Right cardiac atrium (tissue), 1 donor: ENCODE results near the gene NXPE3.

- PRO-cap, result no peak
Measured at GRCh38 chr3:99957448-99957987, 139.9 kb downstream of the CMSS1 start.

DNA sequence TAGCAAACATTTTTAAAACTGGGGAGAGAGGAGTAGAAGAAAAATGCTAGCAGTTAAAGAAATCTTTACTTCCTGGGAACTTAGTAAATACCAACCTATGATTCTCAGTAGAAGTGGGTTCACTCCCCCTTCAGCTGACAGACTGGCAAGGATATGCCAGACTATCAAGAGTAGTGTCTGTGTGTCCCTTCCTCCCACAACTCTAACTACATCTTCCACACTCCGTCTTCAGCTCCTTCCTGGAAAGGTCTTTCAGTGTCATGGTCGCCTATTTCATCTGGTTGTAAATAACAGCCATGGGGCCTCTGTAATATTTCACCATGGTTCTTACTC, 90.5 kb downstream of the FILIP1L start:
- PRO-cap, result no peak

DNA sequence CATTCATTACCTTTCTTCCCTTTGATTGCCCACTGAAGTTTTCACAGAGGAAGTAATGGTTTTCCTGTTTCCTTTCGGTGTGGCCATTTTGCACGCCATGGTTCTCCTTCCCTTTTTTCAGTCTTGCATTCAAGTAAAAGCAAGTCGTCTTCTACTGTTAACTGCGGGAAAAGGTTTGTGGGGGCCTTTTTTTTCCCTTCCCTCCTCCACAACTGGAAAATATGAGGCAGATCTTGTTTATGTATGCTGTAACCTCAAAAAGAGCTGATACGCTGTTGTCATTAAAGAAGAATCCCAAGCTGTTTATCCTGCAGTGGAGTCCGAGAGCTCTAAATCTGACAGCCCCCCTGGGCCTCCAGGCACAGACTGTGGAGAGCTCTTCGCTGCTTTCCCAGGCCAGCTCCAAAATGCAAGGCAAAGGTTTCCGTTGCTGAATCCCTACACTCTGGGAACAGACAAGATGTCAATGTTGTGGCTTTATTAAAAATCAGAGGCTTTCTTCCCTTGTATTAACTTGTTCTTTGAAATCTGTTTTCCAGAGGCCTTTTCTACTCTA, 40.3 kb downstream of the FILIP1L start:
- PRO-cap, result unidirectional peak, minus-strand start at position 368 of the sequence

DNA sequence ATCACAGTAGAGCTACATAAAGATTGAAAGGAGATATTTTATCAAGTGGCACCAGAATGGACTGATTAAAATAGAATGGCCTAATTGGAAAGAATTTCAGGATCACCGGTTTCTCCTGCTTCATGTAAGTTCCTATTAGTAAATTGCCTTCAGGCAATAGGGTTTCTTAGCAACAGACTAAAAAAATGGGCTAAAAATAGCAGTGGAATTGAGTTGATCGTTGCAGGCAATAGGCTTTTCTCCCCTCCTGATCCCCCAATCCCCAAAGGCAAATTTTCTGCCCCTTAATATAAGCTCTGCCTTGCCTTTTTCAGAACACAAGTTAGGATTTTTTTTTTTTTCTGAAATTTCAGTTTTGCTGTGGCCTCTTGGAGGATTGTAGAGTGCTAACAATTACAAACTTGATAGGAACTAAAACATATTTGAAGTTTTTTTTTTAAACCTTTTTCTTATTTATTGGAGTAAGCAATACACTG, 1.0 kb downstream of the LNP1 start:
- PRO-cap, result no peak

DNA sequence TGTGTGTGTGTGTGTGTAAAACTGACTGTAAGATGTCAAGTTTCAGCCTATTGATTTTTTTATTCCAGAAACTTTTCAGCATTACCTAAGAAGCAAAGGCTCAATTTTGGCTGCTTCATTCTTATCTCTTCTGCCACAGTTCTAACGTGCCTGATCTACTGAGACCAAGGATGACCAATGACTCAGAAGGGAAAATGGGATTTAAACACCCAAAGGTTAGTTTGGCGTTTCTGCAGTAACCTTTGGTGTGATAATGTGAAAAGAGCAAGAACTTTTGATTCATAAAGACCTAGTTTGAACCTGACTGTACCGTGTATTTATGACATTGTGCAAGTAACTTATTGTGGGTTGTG, 27.0 kb downstream of the TMEM45A start:
- PRO-cap, result no peak

DNA sequence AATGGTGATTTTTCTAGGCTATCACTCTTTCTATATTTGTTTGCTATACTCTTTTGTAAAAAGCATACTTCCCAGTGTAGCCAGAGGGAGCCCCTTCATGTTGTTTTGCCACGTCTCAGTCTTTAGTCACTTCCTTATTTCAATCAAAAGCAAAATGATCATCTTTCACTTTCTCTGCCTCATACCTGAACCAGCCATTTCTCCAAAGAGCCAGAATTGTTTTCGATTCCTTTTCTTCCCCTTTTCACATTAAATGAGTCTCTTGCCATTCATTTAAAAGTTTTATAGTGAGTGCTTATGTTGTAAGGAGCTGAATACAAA, 41.4 kb downstream of the ADGRG7 start:
- PRO-cap, result no peak

DNA sequence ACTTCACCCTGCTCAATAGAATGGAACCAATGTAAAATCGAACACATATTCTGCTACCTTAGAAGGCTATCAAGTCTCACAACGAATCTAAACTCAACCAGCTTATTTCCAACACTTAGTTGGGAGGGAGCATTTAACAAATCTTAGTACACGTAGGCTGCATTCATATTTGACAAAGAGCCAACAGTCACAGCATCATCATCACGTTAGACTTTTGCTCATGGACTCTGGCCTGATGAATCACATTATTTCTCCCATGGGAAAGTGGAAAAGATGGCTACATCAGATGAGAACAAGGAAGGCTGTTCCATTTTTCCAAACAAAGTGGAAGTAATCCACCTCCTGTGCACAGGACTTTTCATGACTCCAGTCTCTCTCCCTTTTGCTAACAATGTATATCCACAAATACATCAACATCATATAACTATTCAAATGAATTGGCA, 64.2 kb downstream of the ABI3BP start:
- PRO-cap, result no peak

GRCh38 chr3:101170378-101170680, 150.0 kb downstream of the IMPG2 start:
- PRO-cap, result no peak

- PRO-cap, result no peak
Measured at GRCh38 chr3:101640262-101641209, 36.4 kb downstream of the ZBTB11 start.

GRCh38 chr3:101685516-101685971, 974 bp downstream of the RPL24 start:
- PRO-cap, result no peak

DNA sequence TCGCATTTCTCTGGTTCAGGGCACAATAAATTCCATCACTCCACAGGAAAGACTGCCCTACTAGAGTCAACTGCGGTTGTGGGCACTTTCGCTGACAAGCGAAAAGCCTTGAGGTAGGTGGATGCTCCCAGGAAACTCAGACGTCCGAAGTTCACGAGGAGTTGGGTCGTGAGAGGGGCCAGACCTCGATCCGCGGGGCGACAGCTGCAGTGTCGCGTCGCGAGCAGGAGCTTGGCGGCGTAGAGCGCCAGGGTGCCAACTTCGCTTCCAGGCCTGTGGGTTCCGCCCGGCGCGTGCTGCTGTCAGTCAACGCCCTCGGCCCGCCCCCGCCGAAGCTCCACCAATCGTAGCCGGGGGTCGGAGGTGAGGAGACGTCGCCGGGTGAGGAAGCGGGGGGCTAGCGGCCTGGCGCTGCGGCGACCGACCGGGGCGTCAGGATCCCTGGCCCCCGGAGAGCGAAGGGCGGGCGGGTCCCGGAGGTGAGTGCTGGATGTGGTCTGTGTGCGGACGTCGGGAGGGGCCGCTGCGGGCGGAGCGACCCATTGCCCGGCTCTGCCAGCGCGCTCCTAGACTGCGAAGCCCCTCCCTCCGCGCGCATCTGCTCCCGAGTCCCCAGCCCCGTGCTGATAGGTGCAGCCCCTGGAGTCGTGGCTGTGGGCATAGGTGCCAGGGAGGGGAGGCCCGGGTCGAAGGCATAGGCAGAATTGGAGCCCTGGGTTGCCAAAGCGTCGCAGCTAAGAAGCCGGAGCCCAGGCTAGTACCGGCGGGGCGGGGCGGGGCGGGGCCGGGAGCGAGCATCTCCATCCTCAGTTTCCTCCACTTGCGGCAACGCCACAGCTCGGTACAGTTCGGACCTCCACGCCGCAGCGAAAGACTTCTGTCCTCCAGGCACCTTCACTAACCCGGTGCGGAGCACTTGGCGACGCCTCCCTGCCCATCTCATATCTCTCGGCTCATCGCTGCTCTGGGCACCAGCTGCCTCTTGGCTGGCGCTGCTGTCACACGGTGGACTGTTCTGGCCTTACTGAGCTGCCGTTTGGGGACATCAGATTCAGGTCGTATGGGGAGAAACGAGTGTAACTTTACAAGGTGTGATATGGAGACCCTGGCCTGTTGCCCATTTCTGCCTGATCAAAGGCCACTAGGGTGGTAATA, at the start of gene NXPE3:
TSS of gene NXPE3 (plus strand) at position 366 of the 1,155 bp plus-strand sequence.
- PRO-cap, result bidirectional peak, plus-strand start at position 366 of the sequence, minus-strand start at position 254 of the sequence; bidirectional peak, plus-strand start at position 819 of the sequence, minus-strand start at position 575 of the sequence; bidirectional peak, plus-strand start at position 971 of the sequence, minus-strand start at position 872 of the sequence

DNA sequence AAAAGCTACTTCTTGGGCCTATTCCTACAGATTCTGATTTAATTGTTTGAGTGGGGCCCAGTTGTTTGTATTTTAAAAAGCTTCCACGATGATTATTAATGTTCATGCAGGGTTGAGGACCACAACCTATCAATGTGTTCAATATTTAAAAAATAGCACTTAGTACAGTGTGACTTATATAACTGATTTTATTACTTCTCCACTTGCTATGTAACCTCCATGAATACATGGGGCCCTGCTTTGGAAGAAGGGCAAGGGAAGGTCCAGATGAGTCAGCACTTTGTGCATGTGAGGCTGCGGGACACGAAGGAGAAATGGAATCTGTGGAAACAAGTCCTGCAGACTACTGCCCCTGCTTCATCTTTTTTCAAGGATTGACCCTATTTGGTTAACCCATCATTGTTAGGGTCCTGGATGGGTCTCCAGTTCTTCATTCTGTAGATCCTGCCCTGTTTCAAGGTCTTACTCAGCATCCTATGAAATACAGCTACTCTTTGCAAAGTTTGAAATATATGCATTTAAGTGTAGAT, 1.6 kb downstream of the NXPE3 start:
- PRO-cap, result no peak

DNA sequence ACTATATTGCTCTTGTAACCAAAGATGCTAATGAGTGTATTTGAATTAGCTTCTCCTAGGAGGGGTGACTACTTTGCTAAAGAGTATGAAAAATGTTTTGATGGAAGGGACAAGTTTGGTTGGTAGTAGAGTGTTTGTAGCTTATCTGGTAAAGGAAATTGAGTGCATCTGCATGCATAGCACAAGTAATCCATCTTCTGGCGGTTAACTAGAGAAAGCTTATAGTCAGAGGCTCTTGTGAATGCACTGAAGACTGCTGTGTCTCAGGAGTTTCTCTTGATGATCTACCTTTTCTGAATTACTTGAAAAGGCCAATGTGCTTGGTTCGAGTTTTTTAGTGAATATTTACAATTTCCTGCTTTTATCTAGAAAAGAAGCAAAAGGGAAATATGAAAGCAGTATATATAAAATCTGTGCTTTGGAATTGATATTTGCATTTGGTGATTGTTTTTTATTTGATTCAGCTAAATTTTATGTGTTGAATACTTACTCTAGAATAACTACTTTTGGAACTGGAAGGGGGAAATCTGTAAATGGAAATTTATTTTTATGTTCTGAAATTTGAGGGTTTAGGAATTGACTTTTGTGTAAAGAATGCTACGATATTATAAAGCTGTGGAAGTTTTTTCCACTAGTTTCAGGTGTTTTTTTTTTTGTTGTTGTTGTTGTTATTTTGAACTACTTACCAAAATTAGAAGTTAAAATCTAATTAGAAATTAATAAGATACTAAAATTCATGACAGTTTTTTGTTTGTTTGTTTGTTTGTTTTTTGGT, 26.9 kb upstream of the NFKBIZ start:
- PRO-cap, result no peak

- PRO-cap, result no peak
Measured at GRCh38 chr3:101852819-101853019, 3.4 kb downstream of the NFKBIZ start.

GRCh38 chr3:101888652-101889085, 39.4 kb downstream of the NFKBIZ start:
- PRO-cap, result no peak

GRCh38 chr3:101941138-101941735, 91.9 kb downstream of the NFKBIZ start:
- PRO-cap, result no peak

- PRO-cap, result no peak
Measured at GRCh38 chr3:102114592-102115012, 265.3 kb downstream of the NFKBIZ start.

- PRO-cap, result no peak
Measured at GRCh38 chr3:102223214-102223576, 211.6 kb upstream of the ZPLD1 start.

- PRO-cap, result no peak
Measured at GRCh38 chr3:105353209-105354444, 13.1 kb upstream of the ALCAM start.

GRCh38 chr3:105364967-105365252, 1.8 kb upstream of the ALCAM start:
- PRO-cap, result no peak